Kidney (tissue), 2 donors: ENCODE results near the genes CYB561D2, PCBP4 and ALAS1.

- PRO-cap: bidirectional peak, plus-strand start at chr3:50350892, minus-strand start at chr3:50350714
- RRBS: 2% methylated on average over 24 of the region's 67 CpGs
Observed at GRCh38 chr3:50350546-50351457, at the start of gene CYB561D2. Gene CYB561D2 (plus strand): TSS chr3:50350862.

- PRO-cap: no peak
- RRBS: no CpG with 5 or more reads among the region's 37 CpGs
Observed at GRCh38 chr3:50449991-50451295, 53.0 kb downstream of the CACNA2D2 start.

GRCh38 chr3:50612419-50613013, 942 bp upstream of the CISH start:
- PRO-cap: no peak
- RRBS: 2% methylated on average over 4 of the region's 16 CpGs

DNA sequence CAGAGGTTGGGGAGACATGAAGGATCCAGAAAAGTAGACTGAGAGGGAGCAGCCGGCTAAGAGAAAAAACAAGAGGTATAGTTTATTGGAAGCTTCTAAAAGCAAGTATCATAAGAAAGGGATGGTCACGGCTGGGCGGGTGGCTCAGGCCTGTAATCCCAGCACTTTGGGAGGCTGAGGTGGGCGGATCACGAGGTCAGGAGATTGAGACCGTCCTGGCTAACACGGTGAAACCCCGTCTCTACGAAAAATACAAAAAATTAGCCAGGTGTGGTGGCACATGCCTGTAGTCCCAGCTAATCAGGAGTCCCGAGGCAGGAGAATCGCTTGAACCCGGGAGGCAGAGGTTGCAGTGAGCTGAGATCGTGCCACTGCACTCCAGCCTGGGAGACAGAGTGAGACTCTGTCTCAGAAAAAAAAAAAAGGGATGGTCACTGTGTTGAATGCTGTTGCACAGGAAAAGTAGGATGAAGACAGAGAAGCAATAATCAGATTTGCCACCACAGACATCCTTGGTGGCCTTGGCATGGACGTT, 12.6 kb upstream of the DOCK3 start:
- PRO-cap: no peak
- RRBS: no CpG with 5 or more reads among the region's 14 CpGs

DNA sequence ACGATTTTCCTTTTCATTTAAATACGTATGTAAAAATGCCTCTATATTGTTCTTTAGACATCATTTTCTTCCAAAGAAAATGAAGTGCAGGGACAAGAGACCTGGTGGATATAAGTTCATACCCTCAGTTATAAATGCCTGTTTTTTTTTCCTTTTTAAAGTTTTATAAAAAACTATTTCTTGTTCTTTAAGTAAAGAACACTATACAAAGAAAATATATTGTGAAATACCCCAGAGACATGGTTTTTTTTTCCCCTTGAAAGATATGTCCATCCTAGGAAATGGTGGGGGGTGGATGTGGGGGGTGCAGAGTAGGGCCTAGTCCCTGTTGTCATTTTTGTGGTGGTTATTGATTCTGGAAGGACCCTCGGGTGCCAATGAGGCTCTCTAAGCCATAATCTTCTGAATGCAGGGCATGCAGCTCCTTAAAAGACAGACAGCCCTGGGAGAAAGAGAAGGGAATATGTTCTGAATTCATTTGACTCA, 7.2 kb downstream of the RBM15B start:
- PRO-cap: no peak
- RRBS: no CpG with 5 or more reads among the region's 3 CpGs

DNA sequence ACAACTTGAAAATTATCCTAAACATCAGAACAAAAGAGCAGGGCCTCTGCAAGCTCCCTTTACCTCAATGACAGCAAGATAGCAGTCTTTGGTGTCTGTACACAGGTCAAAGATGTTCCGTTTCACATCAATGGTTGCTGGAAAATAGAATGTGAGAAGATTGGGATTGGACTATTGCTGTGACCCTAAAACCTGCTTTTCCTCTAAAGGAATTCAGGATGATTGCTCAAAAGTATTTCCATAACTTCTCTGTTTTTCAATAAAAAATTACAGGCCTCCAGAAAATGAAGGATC, 21.8 kb downstream of the RBM15B start:
- PRO-cap: no peak
- RRBS: no CpG with 5 or more reads among the region's 1 CpG

- PRO-cap: no peak
- RRBS: no CpG with 5 or more reads among the region's 4 CpGs
Observed at GRCh38 chr3:51648986-51649453, 22.0 kb upstream of the TEX264 start.

GRCh38 chr3:51798535-51799136, 19.6 kb upstream of the IQCF6 start:
- PRO-cap: no peak
- RRBS: no CpG with 5 or more reads among the region's 1 CpG

GRCh38 chr3:51967283-51967712, at the start of gene PCBP4:
Gene PCBP4 (minus strand): TSS chr3:51967454.
- PRO-cap: bidirectional peak, plus-strand start at chr3:51967640, minus-strand start at chr3:51967445
- RRBS: 1% methylated on average over 21 of the region's 59 CpGs

DNA sequence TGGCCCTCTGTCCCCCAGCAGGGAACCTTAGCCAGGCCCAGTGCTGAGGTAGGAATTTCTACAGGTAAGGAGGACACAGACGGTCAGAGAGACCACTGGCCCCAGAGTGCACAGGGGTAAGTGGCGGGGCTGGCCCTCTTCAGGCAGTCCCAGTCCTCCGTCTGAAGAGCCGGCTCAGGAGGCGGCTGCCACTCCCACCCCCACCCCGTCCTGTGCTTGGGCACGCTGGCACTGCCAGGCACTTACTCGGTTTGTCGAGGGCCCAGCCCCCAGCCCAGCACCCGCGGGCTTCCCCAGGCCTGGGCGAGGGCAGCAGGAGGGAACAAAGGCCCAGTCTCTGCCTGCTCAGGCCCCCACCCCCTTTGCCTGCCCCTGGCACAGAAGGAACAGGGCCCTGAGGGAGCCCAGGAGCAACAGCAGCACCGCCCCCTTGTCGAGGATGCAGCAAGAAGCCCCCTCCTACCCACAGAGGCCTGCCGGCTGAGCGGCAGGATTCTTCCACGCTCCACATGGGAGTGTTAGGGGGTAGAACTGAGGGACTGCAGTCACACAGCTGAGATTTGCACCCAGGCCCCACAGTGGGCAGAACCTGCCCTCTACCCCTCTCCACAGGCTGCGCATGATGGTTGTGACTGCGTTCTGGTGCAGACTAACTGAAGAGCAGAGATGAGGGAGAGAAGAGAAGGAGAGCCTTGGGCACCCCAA, 9.0 kb downstream of the DUSP7 start:
- PRO-cap: no peak
- RRBS: no CpG with 5 or more reads among the region's 19 CpGs

GRCh38 chr3:52188740-52189517, 9.0 kb upstream of the ALAS1 start:
- PRO-cap: no peak
- RRBS: no CpG with 5 or more reads among the region's 6 CpGs

DNA sequence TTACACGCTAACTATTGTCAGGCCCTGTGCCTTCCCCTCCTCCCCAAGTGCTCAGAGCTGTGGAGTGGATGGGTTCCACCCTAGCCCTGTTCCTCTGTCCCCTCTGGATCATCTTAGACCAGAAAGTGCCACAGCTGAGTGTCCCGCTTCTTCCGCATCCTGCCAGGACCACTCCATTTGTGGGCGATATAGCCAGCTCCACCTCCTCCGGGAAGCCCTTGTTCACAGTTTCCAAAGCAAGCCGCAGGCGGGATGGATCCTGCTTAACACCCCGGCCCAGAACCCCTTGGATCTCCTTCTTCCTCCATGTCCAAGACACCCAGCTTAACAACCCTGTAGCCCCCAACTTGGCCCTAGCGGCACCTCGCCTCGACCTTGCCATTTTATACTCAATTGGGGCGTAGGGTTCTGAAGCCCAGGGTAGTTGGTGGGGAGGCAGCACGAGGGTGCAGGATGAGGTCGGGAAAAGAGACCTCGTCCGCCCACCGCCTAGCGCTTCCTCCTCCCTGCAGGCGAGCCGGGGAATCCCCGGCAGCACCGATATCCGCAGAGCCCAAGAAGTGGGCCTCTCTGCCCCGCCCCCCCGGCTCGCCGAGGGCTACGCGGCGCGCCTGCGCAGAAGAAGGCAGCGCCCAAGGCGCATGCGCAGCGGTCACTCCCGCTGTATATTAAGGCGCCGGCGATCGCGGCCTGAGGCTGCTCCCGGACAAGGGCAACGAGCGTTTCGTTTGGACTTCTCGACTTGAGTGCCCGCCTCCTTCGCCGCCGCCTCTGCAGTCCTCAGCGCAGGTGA, at the start of gene ALAS1:
Gene ALAS1, plus strand, starts transcription at position 694 of the 793 bp plus-strand sequence.
- PRO-cap: bidirectional peak, plus-strand start at position 694 of the sequence, minus-strand start at position 536 of the sequence
- RRBS: 9% methylated on average over 27 of the region's 52 CpGs

DNA sequence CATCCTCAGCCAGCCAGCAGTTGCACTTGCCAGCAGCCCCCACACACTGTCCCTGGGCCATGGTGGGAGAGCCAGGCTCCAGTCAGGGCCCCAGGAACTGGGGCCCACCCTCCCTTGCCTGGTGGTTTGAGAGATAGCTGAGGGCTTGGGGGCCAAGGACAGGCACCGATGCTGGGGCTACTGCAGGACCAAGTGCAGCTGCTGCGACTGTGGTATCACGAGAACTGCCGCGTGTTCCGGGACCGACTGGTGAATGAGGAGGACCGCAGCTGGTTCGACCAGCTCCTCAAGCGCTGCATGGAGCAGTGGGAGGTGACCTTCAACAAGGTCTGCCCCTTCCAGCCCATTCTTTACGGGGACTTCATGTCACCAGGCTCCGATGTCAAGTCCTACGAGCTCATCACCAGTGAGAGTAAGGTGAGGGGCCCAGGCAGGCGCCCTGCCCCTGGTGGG, 30.1 kb downstream of the BAP1 start:
- PRO-cap: no peak
- RRBS: no CpG with 5 or more reads among the region's 14 CpGs

GRCh38 chr3:52387997-52388752, 21.6 kb downstream of the BAP1 start:
- PRO-cap: no peak
- RRBS: 88% methylated on average over 4 of the region's 22 CpGs

DNA sequence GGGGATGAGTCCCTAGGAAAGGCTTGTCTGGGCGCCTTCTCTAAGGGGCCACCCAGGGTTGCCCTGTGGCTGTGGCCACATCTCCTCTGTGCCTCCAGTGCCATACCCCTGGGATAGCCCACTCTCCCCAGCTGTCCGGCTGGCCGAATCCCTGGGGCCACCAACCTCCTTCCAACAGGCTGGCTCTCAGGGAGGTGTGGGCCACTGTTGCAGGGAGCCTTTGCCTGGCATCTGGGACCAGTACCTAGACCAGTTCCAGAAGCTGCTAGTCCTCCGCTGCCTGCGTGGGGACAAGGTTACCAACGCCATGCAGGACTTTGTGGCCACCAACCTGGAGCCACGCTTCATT, 15.1 kb downstream of the BAP1 start:
- PRO-cap: no peak
- RRBS: no CpG with 5 or more reads among the region's 7 CpGs

GRCh38 chr3:52456055-52457072, 960 bp downstream of the NISCH start:
- PRO-cap: no peak
- RRBS: 20% methylated on average over 2 of the region's 22 CpGs

- PRO-cap: no peak
- RRBS: no CpG with 5 or more reads among the region's 10 CpGs
Observed at GRCh38 chr3:52468785-52469698, 13.6 kb downstream of the NISCH start.

GRCh38 chr3:52483745-52484198, 11.4 kb upstream of the STAB1 start:
- PRO-cap: no peak
- RRBS: no CpG with 5 or more reads among the region's 10 CpGs

GRCh38 chr3:52493383-52493748, 1.8 kb upstream of the STAB1 start:
- PRO-cap: no peak
- RRBS: no CpG with 5 or more reads among the region's 2 CpGs

DNA sequence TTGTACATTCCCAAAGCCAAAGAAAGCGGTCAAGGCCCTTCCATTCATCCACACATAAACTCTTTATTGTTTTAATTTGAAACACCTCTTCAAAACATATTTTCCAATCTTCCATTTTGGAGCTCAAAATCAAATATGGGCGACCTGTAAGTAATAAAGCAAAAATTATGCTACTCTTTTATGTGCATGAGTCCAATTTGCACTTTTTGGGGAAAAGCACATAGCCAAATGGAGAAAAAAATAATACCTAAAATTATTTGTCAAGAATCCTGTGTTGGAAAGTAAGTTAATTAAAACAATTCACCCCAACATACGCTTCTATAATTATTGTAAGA, 1.1 kb upstream of the GNL3 start:
- PRO-cap: no peak
- RRBS: no CpG with 5 or more reads among the region's 3 CpGs